Temporal lobe (tissue), 2 donors: Measurements from ENCODE around the genes ZNF276 and PRDM7.

GRCh38 chr16:89430463-89431858 lies 59.4 kb downstream of the ANKRD11 start:
- RAMPAGE, long total RNA = no peak

DNA sequence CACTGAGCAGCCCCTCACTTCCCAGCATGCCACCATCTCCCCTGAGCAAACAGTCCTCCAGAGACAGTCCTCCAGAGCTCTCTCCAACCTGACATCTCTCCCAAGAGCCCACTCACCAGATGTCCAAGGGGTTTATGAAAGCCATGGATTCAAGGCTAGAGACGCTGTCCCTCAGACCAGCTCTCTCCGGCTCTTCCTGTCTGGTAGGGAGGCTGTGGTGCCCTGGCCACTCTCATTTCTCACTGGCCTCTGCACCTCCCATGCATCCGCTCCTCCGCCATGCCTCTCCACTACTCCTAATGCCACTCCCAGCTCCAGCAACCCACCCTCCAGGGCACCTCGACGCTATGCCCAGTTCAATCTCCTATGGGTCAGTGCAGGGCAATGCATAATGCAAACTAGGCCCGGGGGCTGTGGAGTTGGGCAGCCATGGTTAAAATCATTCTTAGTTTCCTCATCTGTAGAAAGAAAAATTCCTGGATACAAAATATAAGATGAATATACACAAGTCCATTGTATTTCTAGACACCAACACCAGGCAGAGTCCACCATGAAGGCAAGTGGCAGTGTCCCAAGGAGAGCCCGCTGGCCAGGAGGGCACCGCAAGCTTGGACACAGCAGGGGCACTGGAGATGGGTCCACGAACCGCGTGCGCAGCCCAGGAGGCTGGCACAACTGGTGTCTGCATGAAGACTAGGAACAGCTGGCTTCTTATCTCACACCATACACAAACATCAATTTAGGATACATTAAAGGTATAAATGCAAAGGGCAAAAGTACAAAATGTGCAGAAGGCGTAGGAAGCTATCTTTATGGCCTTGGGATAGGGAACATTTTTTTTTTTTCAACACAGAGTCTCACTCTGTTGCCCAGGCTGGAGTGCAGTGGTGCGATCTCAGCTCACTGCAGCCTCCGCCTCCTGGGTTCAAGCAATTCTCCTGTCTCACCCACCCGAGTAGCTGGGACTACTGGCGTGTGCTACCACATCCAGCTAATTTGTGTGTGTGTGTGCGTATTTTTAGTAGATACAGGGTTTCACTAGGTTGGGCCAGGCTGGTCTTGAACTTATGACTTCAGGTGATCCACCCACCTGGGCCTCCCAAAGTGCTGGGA lies 52.5 kb downstream of the ANKRD11 start:
- RAMPAGE, long total RNA = no peak

DNA sequence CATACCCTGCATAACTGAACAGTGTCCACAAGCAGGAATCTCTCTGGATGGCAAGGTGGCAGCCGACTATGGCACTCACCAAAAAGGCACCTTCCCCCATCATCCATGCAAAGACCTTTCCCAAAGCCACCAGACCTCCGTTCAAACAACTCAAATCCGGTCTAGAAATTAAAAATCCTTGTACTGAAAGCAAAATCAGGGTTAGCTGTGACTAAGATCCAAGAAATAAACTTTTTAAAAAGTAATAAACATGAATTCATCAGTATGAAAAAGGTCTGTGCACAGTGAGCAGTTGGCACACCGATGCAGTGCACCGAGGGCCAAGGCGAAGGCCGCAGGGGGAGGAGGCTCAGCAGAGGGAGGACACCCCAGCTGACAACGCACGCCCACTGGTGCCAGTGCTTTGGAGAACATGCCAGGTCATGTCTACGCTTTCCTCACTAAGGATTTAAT lies 48.5 kb downstream of the ANKRD11 start:
- RAMPAGE, long total RNA = no peak

DNA sequence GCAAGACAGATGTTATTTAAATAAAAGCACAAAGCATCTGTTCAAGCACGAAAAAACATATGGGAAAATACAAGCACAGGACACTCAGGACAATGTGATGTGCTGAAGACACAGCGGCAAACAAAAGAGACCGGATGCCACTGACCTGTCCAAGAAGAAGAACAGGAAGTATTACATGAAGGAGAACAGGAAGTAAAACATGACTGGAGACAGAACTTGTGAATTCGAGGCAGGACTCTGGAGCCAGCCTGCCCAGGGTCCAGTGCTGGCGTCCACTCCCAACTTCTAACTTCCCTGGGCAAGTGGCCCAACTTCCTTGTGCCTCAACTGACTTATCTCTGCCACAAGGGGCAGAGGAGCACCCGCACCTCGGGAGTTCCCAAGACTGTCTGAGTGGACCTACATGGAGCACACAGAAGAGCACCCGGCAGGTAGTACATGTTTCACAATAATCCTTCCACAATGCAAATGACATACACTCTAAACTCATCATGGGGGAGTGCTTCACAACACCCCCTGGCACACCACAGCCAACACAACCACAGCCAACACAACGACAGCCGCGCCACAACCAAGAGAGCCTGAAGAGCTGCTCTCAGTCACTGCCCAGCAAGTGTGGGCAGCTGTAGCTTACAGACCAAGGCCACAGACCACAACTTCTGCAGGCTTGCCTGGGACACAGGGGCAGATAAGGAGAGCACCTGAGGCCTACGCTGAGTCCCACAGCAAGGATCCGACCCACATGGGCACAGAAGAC lies 36.6 kb downstream of the ANKRD11 start:
- RAMPAGE, long total RNA = no peak

GRCh38 chr16:89533901-89534538 lies 25.8 kb downstream of the SPG7 start:
- RAMPAGE, long total RNA = no peak

- RAMPAGE, long total RNA = no peak
Observed at GRCh38 chr16:89655350-89655830, 2.1 kb downstream of the CHMP1A start.

GRCh38 chr16:89699835-89700805 lies 1.4 kb downstream of the SPATA2L start:
- RAMPAGE, long total RNA = no peak

DNA sequence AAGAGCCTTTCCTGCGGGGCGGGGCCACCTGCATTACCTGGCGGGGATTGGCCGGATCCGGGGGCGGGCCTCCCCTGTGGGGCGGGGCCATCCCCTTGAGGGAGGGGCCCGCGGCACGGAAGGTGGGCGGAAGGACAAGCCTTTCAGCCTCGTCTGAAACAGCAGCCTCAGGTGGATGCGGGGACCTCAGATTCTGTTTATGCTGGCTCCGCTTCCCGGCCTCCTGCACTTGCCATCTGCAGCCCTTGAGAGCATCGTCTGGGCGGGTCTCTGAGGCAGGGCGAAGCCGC lies 535 bp upstream of the SPATA2L start:
- RAMPAGE, long total RNA = no peak

- RAMPAGE, long total RNA = no peak
Observed at GRCh38 chr16:89721144-89721770, at the start of gene ZNF276. ZNF276 (plus strand) TSS chr16:89721537.

DNA sequence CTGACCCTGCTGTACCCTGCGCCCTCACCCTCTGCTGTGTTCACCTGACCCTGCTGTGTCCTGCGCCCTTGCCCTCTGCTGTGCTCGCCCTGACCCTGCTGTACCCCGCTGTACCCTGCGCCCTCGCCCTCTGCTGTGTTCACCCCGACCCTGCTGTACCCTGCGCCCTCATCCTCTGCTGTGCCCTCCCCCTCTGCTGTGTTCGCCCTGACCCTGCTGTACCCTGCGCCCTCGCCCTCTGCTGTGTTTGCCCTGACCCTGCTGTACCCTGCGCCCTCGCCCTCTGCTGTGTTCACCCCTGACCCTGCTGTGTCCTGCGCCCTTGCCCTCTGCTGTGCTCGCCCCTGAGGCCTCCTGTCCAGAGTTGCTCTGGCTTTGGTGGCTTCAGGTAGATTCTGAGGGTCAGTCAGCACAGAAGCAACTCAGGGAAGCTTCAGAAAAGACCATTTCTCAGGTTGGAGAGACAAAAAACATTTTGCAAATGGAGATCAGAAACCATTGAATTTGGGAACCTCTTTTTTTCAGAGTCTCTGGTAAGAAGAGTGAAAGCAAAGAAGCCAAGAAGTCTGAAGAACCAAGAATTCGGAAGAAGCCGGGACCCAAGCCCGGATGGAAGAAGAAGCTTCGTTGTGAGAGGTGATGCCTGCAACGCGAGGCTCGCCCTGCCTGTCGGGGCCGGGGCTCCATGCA lies 11.6 kb downstream of the ZNF276 start:
- RAMPAGE, long total RNA = no peak

GRCh38 chr16:89741184-89741537 lies 19.8 kb downstream of the ZNF276 start:
- RAMPAGE, long total RNA = no peak

- RAMPAGE, long total RNA = no peak
Observed at GRCh38 chr16:89798478-89799533, 17.6 kb downstream of the FANCA start.

DNA sequence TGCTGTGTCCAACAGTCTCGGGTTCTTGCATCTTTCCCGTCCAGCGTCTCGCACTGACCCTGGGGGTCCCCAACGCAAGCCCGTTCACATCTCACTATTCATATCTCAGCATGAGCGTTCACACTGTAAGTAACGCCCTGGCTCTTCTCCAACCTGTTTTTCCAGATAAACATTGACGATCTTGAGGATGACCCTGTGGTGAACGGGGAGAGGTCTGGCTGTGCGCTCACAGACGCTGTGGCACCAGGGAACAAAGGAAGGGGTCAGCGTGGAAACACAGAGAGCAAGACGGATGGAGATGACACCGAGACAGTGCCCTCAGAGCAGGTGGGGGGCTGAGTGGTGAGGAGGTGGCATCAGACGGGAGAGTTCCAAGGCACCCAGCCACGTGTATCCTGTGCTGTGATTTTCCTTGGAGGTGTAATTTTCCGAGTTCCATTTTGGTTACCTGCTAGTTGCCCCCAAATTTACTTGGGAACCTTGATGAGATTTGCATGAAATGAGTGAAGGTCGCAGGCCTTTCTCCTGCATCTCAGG lies 9.9 kb downstream of the TCF25 start:
- RAMPAGE, long total RNA = no peak

GRCh38 chr16:90077189-90078206 lies at the start of gene PRDM7:
PRDM7 (minus strand) TSS chr16:90077331.
- RAMPAGE, long total RNA = no peak